ENCODE measurements around a stretch of chr7.

- RRBS, result no CpG with 5 or more reads among the region's 27 CpGs
Measured at GRCh38 chr7:98295385-98296316, 14.2 kb downstream of the BRI3 start.

- RRBS, result no CpG with 5 or more reads among the region's 8 CpGs
Measured at GRCh38 chr7:98556227-98556600, 60.9 kb upstream of the NPTX2 start.

GRCh38 chr7:98616232-98616828 is 755 bp upstream of the NPTX2 start:
- RRBS, result 30% methylated on average over 18 of the region's 47 CpGs

DNA sequence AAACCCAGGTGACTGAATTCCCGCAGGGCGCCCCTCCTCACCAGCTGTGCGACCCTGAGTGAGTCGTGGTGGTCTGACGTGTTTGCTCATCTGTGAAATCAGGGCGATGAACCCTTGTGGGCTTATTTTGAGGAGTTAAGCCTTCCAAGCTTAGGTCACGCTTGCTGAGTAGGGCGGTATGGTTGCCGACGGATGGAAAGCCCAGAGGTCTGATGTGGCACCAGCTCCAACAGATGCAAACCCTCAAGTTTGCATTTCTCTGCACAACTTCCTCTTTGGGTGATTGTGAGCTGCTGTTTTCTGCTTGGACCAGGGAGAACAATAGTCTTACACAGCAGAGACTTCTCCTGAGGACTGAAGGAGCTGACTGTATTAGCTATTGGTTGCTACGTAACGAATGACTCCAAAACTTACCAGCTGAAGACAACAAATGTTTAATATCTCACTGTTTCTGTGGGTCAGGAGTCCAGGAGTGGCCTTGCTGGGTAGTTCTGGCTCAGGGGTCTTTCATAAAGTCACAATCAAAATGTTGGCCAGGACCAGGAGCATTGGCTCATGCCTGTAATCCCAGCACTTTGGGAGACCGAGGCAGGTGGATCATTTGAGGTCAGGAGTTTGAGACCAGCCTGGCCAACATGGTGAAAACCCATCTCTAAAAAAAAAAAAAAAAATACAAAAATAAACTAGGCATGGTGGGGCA is 25.1 kb downstream of the NPTX2 start:
- RRBS, result no CpG with 5 or more reads among the region's 13 CpGs

GRCh38 chr7:98697667-98697932 is 80.5 kb downstream of the NPTX2 start:
- RRBS, result no CpG with 5 or more reads among the region's 4 CpGs

DNA sequence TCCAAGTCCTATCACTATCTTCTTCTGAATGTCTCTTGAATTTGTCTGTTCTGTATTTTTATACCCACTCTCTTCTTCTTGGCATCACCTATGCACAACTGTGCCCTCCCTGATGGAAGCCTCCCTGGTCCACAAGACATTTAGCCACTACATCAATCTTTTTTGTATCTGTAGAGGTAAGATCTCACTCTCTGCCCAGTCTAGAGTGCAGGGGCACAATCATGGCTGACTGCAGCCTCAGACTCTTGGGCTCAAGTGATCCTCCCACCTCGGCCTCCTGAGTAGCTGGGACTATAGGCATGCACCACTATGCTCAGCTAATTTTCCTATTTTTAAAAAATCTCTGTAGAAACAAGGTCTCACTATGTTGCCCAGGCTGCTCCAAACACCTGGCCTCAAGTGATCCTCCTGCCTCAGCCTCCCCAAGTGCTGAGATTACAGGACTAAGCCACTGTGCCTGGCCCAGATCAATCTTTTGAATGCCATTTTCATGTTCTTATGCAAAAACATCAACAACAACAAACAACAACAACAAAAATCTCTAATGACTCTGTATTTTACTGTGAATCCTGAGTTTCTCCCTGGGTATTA is 75.7 kb downstream of the SMURF1 start:
- RRBS, result no CpG with 5 or more reads among the region's 1 CpG

DNA sequence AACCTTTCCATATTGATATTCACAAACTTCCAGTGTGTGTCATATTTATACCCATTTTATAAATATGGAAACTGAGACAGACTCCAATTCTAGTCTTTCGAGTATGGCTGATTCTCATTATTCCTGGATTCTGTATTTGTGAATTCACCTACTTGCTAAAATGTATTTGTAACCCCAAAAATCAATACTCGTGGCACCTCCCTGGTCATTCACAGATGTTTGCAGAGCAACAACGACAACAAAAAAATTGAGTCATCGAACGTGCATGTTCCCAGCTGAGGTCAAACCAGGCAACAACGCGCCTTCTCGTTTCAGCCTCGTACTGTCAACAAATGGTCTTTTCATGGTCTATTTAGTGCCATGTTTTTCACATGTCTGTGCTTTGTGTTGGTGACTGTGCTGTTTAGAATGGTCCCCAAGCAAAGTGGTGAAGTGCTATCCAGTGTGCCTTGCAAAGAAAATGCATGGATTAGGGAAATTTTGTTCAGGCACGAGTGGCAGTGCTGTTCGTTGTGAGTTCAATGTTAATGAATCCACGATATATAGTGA is 51.6 kb downstream of the SMURF1 start:
- RRBS, result no CpG with 5 or more reads among the region's 12 CpGs

- RRBS, result no CpG with 5 or more reads among the region's 4 CpGs
Measured at GRCh38 chr7:99211529-99212199, 3.7 kb upstream of the KPNA7 start.

DNA sequence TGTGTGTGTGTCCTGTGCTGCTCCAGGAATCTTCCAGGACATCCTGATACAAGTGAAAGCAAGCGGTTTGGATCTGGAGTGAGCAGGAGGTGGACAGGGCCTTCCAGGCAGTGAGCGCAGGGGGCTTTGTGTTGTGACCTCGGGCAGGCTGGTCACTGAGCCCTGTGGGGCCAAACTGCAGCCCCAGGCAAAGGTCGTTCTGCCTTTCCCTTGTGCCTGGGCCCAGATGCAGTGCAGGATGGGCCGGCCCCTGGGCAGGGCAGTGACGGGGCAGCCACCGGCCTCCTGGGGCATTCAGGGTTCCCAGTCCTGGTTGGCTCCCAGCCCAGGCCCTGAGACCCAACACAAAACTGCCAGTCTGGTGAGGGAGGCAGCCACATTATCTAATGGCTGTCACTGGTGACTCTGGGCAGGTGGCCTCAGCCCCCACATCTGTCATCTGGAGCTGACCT is 7.1 kb downstream of the ARPC1B start:
- RRBS, result no CpG with 5 or more reads among the region's 7 CpGs

DNA sequence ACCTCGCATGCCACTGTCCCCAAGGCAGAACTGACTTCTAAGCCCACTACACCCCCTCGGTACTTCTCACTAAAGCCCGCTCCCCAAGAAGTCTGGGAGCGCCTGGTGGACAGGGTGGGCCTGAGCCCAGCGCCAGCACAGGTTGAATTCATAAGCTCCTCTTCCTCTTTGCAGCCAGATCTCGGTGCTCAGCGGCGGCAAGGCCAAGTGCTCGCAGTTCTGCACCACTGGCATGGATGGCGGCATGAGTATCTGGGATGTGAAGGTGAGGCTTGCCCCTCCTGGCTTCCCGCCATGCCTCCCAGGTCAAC is 14.6 kb downstream of the PDAP1 start:
- RRBS, result no CpG with 5 or more reads among the region's 11 CpGs

DNA sequence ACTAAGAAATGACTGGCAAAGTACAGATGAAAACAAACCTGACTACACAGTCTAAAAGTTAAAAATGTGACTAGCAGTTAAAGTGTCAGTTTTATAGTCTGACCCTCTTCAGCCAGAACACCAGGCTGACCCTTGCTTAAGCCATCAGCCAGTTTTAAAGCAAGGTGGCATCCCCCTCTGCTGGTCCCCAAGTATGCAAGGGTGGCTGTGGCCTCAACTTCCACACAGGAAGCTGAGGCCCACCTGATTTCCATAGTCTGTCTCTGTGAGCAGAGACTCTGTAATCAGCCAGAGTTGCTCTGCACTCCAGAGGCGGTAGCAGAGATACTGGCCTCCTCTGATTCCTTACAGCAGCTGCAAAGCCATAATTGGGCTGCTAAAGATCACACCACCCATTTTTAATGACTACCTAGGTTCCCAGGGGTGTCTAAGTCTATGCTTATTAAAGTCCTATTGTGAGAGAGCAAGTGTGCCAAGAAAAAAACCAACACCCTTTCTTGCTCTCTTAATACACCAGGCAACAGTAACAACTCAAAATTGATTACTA is 1.9 kb downstream of the PDAP1 start:
- RRBS, result no CpG with 5 or more reads among the region's 1 CpG

DNA sequence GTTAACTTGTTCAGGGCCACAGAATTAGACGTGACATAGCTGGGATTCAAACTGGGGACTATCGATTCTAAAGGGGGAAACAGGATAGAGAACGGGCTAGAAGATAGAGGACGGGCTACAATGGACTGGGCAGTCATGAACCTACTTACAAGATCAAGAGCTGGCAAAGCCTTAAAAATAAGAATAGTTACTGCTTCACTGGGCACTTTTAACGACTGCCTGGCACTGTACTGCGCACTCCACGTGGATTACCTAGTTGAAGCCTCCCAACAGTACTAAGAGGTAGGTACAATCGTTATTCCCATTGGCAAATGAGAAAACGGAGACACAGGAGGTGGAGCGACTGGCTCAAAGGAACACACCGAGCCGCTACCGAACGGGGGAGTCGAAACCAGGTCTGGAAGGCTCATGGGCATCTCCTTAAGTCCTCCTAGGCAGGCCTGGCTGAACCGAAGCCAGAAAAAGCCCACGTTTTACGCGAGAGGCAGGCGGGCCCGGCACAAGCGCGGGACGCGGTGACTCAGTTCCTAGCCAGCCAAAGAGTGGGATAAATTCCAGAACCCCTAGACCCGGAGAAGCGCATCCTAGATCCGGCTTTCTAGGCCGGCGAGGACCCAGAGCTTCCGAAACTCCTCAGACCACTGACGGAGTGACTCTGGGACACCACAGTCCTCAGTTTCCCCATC is 561 bp downstream of the PDAP1 start:
- RRBS, result 2% methylated on average over 6 of the region's 32 CpGs

- RRBS, result no CpG with 5 or more reads among the region's 8 CpGs
Measured at GRCh38 chr7:99449176-99449858, 10.6 kb downstream of the CPSF4 start.

- RRBS, result no CpG with 5 or more reads among the region's 16 CpGs
Measured at GRCh38 chr7:99470222-99470855, 2.4 kb upstream of the ZNF789 start.

- RRBS, result no CpG with 5 or more reads among the region's 15 CpGs
Measured at GRCh38 chr7:99505851-99506572, 1.6 kb downstream of the ZKSCAN5 start.

- RRBS, result no CpG with 5 or more reads among the region's 9 CpGs
Measured at GRCh38 chr7:99572906-99574182, 14.9 kb downstream of the ZNF655 start.

DNA sequence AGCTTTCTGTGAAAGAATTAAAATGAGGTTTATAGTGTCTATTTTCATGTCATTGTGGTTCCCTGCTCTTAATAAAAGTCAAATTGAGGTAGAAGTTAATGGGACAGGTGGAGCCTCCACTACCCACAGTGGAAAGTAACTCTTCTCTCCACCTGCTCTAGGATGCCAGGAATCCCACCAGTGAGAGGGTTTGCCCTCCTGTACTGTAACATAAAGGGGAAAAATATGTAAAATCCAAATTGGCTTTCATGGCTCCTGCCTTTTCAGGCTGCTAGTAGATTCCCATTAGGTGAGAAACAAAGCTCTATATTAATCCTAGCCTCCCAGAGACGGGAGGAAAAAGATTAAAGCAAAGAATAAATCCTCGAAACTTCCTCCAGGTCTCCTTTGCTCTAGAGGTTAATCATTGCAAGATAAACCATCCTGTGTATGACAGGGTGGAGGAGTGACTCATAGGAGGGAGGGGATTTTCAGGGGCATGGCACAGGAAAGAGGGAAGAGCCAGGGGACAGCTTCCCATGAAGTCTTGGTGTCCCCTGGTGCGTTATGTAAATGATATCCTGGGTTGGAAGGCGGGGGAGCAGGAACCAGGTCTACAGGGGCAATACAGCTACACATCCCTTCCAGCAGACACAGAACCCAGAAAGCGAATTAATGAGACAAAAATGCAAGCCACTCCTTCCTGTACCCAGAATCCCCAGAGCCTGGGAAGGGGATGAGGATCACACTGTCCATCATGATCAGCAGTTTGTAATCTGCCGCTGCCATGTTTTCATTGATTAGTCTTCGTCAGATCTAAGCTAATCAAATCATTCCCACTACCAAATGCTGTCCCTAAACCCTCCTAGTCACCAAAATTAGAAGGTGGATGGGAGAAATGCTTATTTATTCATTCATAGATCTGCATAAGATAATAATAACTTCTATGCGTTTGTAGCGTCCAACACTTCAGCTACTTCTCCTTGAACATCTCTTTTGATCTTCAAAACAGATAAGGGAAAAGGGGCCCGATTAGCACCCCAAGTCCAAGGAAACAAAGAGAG is 712 bp downstream of the CYP3A5 start:
- RRBS, result no CpG with 5 or more reads among the region's 10 CpGs

GRCh38 chr7:99695079-99695549 is 15.3 kb upstream of the CYP3A5 start:
- RRBS, result no CpG with 5 or more reads among the region's 2 CpGs

DNA sequence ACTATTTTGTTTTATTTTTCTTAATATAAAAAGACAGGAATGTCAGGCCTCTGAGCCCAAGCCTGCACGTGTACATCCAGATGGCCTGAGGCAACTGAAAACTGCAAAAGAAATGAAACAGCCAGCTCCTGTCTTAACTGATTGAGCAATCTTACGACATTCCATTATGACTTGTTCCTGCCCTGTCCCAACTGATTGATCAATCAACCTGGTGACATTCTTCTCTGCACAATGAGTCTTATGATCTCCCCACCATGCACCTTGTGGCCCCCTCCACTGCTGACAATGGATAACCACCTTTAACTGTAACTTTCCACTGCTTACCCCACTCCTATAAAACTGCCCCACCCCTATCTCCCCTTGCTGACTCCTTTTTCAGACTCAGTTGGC is 5.5 kb downstream of the CYP3A7 start:
- RRBS, result no CpG with 5 or more reads among the region's 2 CpGs

DNA sequence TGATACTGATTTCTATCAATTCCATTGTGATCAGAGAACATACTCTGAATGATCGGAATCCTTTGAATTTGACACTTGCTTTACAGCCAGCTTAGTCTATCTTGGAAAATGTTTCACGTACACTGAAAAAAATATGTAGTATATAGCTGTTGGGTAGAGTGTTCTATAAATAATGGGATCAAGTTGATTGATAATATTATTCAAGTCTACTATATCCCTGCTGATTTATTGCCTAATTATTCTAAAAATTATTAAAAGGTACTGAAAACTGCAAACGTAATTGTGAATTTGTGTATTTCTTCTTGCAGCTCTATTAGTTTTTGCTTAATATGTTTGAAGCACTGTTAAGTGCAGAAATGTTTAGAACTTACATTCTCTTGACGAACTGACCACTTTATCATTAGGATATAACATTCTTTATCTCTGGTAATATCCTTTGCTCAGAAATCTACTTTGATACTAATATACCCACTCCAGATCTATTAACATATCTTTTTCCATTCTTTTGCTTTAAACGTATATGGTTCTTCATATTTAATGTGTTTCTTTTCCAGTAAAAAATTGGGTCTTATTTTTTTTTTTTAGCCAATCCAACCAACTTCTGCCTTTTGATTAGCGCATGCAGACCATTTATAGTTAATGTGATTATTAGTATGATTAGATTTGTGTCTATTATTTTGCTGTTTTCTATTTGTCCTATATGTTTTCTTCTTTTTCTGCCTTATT is 18.7 kb upstream of the OR2AE1 start:
- RRBS, result no CpG with 5 or more reads among the region's 6 CpGs